Endothelial cell (in vitro differentiated cells): ENCODE measurements around a stretch of chr16.

GRCh38 chr16:69639240-69639947 is 73.6 kb downstream of the NFAT5 start:
- PRO-cap: unidirectional peak, plus-strand start at chr16:69639675

GRCh38 chr16:69655388-69655939 is 70.9 kb downstream of the NQO1 start:
- PRO-cap: no peak

DNA sequence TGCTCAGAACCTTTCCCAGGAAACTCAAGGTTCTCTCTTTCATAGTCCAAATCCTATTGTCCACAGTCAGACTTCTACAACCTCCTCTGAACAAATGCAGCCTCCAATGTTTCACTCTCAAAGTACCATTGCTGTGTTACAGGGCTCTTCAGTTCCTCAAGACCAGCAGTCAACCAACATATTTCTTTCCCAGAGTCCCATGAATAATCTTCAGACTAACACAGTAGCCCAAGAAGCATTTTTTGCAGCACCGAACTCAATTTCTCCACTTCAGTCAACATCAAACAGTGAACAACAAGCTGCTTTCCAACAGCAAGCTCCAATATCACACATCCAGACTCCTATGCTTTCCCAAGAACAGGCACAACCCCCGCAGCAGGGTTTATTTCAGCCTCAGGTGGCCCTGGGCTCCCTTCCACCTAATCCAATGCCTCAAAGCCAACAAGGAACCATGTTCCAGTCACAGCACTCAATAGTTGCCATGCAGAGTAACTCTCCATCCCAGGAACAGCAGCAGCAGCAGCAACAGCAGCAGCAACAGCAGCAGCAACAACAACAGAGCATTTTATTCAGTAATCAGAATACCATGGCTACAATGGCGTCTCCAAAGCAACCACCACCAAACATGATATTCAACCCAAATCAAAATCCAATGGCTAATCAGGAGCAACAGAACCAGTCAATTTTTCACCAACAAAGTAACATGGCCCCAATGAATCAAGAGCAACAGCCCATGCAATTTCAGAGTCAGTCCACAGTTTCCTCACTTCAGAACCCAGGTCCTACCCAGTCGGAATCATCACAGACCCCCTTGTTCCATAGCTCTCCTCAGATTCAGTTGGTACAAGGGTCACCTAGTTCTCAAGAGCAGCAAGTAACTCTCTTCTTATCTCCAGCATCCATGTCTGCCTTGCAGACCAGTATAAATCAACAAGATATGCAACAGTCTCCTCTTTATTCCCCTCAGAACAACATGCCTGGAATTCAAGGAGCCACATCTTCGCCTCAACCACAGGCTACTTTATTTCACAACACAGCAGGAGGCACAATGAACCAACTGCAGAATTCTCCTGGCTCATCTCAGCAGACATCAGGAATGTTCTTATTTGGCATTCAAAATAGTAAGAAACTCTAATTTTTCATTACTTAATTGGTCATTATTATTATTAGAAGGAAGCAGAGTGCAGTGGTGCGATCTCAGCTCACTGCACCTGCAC is 32.8 kb downstream of the NQO1 start:
- PRO-cap: no peak

DNA sequence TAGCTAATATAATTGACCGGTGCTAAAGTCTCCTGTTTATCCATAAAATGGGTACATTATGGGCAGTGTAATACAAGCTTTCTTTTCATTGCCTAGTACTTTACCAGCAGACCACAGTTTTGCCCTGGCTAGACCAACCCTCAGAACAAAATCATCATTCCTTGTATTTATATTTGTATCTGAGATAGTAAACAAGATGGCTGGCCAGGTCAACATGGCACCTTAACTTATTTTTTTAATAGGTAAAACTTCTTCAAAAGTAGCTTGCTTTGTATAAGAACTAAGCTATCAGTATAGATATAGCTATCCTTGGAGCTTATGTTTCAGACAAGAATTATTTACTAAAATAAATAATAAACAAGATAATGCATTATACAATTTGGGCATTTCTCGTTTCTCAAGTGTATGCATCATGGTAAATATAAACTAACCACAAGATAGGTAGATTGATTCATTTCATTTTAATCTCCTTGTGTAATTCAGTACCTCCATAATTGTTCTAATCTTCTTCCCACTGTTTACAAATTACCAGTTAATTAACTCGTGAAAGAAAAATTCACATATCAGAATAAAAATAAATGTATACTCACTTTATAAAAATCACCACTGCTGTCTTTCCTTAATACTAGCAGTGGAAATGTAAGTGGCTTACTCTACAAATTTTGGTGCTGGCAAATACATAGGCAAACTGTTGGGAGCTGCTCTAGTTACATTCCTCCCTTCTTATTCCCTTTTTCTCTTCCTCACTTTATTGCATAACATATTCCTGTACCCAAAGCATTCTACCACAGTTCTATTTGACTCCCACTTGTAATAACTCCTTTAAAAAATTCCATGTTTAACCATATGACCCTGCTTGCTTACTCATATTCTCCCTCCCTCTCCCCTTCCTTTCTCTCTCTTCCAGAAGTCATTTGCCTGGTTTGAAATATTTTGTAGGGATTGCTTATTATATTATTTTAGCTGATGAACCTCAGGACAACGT is 23.0 kb downstream of the NQO1 start:
- PRO-cap: no peak

GRCh38 chr16:69725755-69726054 is 655 bp downstream of the NQO1 start:
- PRO-cap: no peak

- PRO-cap: no peak
Measured at GRCh38 chr16:69855452-69856142, 93.5 kb downstream of the WWP2 start.

- PRO-cap: no peak
Measured at GRCh38 chr16:69859550-69860198, 91.5 kb upstream of the CLEC18A start.

DNA sequence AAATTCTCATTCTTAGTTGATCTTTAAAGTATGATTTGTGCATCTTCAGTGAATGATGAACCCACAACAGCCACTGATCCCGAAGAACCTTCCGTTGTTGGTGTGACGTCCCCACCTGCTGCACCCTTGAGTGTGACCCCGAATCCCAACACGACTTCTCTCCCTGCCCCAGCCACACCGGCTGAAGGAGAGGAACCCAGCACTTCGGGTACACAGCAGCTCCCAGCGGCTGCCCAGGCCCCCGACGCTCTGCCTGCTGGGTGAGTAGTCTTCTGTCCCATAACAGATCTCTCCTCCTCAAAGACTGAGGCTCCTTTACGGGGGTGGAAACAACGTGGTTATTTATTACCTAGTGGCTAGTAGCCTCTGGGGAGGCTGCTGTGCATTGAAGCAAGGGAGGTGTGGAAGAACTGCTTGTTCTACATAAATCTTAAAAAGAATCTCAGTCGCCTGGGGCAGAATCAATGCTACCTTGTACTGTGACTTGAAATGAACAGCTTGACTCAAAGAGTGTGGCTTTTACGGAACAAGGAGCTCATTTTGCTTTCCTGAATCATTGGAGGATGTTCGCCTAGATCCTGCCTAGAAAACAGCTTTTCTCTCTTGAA is 63.0 kb upstream of the CLEC18A start:
- PRO-cap: no peak

- PRO-cap: no peak
Measured at GRCh38 chr16:70018205-70018685, 67.1 kb downstream of the CLEC18A start.

- PRO-cap: bidirectional peak, plus-strand start at chr16:70289203, minus-strand start at chr16:70289160; bidirectional peak, plus-strand start at chr16:70289296, minus-strand start at chr16:70289300
Measured at GRCh38 chr16:70288802-70289350, 430 bp downstream of the AARS1 start.

- PRO-cap: no peak
Measured at GRCh38 chr16:70416800-70417820, 21.8 kb downstream of the ST3GAL2 start.

DNA sequence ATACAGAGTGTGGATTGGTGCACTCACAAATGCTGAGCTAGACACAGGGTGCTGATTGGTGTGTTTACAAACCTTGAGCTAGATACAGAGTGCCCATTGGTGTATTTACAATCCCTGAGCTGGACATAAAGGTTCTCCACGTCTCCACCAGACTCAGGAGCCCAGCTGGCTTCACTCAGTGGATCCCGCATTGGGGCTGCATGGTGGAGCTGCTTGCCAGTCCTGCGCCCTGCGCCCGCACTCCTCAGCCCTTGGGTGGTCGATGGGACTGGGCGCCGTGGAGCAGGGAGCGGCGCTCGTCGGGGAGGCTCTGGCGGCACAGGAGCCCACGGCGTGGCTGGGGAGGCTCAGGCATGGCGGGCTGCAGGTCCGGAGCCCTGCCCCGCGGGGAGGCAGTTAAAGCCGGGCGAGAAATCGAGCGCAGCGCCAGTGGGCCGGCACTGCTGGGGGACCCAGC is 3.8 kb upstream of the FCSK start:
- PRO-cap: no peak

DNA sequence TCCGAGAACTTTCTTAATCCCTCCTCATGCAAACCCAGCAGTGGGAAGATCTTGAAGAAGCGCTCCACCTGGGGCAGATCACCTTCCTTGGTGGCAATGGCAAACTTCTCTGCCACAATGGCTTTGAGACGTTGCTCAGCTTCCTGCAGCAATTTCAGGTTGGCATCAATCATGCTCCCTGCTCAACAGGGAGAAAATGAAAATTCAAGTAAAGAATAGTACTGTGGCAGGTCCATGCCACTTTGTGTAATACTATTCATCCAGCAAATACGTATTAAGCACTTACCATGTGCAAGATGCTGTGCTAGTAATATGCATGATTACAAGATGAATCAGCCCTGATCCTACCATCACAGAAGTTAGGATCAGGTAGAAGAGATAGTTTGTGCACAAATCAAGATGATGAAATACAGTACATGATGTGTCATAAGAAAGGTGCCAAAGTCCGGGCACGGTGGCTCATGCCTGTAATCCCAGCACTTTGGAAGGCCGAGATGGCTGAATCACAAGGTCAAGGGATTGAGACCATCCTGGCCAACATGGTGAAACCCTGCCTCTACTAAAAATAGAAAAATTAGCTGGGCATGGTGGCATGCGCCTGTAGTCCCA is 11.0 kb downstream of the COG4 start:
- PRO-cap: no peak

DNA sequence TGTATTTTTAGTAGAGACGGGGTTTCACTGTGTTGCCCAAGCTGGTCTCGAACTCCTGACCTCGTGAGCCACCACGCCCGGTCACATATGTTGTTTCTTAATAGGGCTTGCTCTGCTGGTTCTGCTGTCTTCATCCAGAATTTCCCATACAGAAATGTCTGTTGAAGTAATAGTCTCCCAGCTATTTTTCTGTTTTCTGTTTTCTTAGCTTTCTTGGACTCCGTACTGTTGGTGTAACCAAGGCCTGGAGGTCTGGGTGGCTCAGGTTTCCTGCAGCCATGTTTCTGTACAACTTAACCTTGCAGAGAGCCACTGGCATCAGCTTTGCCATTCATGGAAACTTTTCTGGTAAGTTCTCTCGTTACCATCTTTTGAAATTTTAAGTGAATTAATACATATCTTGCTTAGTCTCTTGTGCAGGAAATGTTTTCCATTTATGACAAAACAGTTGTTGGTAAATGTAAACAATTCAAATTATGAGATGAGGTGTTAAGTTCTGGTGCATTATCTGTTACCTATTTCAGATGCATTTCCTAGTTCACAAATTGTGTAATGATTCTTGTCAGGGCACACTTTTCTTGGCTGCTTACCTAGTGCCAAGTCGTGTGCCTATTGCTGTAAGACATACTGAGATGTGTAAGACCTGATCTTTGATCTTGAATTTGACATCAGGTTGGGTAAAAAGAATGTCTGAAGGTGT is 2.9 kb downstream of the SF3B3 start:
- PRO-cap: no peak

GRCh38 chr16:70575525-70576883 is 52.4 kb downstream of the SF3B3 start:
- PRO-cap: no peak

DNA sequence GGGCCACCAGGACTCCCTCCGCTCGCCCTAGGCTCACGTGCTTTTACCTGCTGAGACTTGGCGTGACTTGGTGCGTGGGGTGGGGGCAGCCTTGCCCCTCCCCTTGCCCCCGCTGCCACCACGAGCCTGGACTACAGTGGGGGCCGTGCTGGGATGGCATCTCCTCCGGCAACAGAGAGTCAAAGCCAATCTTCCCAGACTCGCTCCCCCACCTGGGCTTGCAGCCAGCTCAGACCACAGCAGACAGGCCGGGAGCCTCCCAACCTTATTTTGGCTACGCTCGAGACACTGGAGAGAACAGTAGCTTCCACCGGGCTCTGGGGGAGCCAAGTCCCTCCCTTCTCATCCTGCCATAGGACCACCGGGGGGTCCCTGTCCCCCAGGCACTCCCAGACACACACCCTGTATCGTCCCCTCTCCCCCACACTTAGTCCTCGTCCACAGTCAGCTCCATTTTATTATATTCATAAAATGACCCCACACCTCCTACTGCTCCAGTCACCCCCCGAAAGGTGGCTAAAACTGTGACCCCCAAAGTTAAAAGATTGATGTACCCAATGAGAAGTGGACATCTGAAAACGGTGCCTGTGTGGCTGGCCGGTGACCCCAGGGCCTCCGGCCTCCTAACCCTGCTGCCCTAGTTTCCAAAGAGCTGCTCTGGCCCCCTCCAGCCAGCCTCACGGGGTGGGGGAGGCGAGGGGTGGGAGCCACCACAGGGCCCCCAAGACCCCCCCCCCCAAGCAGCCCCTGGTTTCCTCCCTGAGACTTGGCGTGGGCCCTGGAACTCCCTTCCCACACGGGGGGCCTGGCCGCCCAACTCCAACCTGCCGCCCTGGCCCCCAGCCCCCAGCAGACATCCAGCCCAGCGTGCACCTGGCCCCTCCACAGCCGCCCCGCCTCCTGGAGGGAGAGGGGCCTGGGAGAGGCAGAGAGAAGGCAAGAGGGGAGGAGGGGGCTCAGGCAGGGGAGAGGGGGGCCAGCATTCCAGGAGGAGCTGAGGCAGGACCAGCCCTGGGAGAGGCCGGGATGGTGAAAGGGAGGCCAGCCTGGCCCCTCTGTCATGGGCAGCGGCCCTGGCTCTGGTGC is 16.3 kb downstream of the IL34 start:
- PRO-cap: no peak

DNA sequence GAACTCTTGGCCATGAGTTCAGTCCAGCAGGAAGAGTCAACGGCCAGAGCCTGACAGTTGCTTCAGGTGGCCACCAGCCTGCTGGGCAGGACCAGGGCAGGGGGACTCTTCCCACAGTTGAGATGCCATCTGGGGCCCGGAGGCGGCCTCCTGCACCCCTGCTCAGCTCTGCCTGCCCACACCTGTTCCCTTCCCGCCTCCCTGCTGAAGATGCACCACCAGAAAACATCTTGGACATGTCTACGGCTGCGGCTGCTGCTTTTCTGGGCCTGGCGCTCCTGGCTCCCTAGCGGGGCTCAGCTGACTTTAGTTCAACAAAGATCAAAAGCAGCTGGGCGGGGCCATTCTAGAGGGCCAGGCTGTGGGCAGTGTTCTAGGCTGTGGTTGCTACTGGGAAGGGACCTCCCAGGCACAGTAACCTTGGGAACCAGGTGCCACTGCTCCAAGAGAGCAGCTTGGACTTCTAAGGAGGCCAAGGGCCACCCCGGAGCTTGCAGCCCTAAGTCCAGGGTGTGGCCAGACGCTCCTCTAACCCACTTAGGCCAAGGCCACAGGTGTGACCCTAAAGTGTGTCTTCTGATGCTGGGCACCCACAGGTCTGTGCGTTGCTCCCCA is 3.7 kb upstream of the MTSS2 start:
- PRO-cap: no peak

- PRO-cap: no peak
Measured at GRCh38 chr16:70709592-70710059, 23.8 kb upstream of the MTSS2 start.

- PRO-cap: no peak
Measured at GRCh38 chr16:70724147-70724619, 38.3 kb upstream of the MTSS2 start.

DNA sequence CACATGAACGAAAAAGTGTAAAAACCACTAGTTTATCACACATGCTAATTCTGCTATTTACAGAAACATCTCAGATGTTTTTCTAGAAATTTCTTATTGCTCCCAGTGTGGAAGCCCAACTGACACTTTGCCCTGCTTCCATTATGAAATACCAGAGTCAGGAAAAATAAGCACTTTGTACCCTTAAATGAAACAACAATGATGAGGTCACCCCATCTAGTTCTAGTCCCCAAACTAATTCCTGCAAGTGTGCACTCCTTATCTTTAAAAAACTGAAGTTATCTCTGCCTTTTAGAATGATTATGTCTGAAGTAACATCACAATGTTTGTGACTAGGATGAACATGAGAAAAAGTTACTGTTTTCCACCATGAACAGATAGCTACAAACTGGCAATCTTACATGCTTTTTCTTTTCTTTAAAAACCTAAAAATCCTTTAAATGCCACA is 18.6 kb downstream of the TAT start:
- PRO-cap: no peak